Measurements from ENCODE around the genes TXNRD1, MTERF2 and ABTB3.

DNA sequence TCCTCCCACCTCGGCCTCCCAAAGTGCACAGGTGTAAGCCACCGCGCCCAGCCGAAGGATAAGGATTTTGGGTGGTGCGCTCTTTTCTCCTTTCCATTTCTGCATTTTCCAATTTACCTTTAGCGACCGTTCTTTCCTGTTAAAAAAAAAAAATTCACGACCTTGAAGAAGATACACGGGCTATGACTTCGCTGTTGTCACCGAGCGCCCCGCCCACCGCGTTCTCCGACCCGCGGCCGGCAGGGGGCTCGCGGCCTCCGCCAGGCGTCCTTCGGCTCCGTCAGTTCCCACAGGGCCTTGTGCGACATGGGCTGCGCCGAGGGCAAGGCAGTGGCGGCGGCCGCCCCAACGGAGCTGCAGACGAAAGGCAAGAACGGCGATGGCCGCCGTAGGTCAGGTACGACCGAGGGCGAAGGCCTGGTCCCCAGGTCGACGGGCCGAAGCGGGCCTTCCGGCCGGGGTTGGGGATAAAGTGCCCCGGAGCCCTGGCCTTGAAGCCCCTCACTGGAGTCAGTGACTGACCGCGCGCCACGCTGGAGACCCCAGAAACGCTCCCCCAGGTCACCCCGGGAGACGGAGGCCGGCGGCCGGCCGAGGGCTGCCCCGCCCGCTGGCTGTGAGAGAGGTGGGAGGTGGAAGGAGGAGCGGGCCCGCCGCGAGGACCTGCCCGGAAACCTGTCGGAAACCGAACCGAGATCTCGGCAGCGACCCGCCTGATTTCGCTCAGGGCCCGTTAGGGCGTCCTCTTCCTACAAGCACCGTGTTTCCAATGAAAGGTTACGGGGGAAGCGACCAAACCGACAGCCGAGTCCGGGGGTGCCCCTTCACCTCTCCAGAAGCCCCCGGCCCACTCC, at the start of gene TXNRD1:
Gene TXNRD1, plus strand, starts transcription at position 283 of the 854 bp plus-strand sequence.
- PRO-cap: unidirectional peak, plus-strand start at position 283 of the sequence; bidirectional peak, plus-strand start at position 798 of the sequence, minus-strand start at position 771 of the sequence

GRCh38 chr12:104515169-104515914, 58.6 kb downstream of the CHST11 start:
- PRO-cap: no peak

DNA sequence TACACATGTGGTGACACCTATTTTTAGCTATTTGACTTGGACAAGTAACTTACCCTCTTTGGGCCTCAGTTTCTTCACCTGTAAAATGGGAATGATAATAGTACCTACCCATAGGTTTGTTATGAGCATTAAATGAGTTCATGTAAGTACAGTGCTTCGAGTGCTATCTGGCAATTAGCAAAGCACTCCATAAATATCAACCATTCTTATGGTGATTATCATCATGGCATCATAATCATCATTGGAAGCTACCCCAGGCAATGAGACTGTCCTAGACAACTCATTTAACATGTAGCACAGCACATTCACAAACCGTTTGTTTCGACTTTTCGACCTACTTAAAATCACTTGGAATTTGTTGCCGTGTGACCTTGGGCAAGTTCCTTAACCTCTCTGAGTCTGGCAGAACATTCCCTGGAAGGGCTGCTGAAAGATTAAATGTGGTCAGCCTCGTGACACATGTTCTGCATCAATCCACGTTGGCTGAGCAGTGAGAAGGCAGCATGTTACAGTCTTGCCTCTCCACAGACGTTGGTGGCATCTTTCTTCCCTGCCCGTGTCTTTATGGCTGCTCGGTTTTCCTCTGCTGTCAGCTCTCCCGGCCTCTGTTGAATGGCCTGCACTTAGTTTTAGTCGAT, 216.8 kb downstream of the CHST11 start:
- PRO-cap: no peak

- PRO-cap: no peak
Observed at GRCh38 chr12:104823925-104824545, 134.1 kb downstream of the SLC41A2 start.

DNA sequence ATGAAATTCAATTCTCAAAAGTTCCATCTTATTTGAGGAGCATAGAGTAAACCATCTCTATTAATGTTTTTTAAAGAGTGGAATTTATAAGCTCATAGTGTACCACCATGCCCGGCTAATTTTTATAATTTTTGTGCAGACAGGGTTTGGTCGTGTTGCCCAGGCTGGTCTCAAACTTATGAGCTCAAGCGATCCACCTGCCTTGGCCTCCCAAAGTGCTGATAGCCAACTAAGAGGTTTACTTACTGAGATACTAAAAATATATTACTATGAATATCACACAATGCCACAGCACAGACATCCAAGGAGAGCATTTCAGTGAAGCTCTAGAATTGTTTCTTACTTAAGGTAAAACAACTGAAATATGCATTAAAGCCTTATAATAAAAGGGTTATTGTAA, 99.5 kb downstream of the SLC41A2 start:
- PRO-cap: no peak

GRCh38 chr12:105031158-105031531, 45.0 kb downstream of the NOPCHAP1 start:
- PRO-cap: no peak

DNA sequence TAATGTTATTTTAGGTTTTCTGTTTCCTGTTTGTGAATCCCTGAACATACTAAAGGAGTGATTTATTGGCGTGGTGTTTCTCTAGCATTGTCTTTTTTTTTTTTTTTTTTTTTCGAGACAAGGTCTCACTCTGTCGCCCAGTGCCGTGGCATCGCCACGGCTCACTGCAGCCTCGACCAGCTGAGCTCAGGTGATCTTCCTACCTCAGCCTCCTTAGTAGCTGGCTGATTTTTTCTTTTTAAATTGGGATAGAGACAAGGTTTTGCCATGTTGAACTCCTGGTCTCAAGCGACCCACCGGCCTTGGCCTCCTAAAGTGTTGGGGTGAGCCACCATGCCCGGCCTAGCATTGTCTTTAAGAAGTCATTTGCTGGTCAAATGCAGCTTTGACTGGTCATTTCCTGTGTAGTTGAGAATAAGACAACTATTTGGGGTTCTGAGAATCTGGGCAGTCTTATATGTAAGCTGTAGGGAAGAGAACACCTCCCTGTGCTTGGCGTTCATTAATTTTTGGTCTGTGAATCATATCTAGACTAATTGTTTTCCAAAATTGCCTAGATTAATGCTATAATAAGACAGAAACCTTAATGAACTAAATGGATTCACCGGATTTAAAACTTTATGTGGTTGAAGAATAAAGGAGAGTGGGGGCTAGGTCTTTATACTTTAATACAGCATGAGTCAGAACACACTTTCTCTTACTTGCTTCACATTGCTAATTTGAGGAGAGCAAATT, 2.2 kb downstream of the WASHC4 start:
- PRO-cap: no peak

DNA sequence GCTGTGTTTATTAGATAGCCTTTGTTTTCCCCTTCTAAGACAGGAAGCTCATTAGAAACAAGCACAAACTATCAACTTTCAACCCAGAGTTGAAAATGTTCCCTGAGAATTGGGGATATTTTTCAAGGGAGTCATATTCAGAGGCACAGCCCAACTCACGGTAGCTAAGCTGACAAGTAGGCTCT, 155.1 kb downstream of the C12orf75 start:
- PRO-cap: no peak

DNA sequence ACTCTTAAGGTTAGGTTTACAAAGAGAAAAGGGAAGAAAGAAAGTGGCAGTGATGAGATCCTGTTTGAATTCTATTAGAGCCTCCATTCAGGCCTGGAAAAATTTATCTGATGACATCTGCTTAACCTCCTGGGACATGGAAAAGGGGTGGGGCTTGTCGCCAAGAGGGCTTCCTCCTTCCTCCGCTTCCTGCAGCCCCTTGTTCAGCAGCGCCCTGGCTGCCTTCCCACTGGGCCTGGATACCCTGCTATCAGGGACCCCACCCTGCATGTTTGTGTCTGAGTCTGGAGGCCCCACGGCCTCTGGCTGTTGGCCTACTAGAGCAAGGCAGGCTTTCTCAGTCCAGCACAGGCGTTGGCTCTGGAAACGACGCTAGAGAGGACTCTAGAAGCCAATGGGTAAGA, 342.0 kb downstream of the C12orf75 start:
- PRO-cap: no peak

- PRO-cap: no peak
Observed at GRCh38 chr12:105737925-105738629, 400.7 kb downstream of the NUAK1 start.

GRCh38 chr12:106064535-106065027, 74.2 kb downstream of the NUAK1 start:
- PRO-cap: no peak

DNA sequence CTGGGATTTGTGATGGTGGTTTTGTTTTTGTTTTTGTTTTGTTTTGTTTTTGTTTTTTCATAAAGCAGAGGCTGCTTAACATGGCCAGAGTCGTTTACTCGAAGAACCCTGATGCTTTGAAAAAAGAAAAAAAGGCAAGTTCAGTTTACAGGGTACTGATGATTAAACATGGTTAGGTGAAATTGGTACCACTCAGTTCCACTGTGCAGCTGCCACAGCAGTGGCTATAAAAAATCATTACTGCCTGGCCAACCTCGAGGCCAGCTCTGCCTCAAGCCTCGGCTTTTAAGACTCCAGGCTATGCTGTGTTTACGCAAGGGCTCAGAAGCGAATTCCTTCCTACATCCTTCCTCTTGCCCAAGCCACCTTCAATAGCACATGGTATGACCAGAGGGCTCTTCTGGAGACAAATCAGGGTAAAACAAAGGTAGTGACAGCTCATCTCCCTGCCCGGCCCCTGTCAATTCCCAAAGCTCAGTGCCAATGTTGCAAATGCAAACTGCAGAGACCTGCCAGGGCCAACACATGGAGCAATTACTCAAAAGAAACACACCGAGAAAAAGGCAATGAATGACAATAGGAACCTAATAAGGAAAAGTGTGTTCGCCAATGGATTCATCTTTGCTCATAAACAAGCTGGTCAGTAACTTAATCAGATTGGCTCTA, 31.9 kb downstream of the NUAK1 start:
- PRO-cap: no peak

GRCh38 chr12:106110390-106111279, 28.1 kb downstream of the NUAK1 start:
- PRO-cap: no peak

DNA sequence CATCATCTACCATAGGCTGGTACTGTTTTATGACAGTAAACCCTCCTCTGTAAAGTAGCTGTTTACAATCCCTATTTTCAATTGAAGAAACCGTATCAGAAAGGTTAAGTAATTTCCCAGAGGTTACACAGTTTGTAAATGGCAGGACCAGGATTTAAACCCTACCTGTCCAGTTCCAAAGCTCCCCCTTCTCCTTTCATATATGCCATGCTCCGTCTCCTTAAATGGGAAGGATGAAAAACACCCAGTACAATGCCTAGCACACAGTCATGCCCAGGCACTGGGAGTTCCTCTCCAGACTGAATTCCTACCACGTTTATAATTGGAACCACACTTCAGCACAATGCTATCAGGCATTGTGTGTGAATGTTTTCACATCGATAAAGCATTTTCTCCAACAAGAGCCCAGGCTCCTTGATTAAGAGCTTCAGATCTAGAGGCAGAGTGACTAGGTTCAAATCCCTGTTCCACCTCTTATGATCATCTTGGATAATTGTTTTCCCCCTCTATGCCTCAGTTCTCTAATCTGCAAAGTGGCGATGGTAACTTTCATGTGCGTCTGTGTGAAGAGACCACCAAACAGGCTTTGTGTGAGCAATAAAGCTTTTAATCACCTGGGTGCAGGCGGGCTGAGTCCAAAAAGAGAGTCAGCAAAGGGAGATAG, 2.7 kb upstream of the NUAK1 start:
- PRO-cap: no peak

DNA sequence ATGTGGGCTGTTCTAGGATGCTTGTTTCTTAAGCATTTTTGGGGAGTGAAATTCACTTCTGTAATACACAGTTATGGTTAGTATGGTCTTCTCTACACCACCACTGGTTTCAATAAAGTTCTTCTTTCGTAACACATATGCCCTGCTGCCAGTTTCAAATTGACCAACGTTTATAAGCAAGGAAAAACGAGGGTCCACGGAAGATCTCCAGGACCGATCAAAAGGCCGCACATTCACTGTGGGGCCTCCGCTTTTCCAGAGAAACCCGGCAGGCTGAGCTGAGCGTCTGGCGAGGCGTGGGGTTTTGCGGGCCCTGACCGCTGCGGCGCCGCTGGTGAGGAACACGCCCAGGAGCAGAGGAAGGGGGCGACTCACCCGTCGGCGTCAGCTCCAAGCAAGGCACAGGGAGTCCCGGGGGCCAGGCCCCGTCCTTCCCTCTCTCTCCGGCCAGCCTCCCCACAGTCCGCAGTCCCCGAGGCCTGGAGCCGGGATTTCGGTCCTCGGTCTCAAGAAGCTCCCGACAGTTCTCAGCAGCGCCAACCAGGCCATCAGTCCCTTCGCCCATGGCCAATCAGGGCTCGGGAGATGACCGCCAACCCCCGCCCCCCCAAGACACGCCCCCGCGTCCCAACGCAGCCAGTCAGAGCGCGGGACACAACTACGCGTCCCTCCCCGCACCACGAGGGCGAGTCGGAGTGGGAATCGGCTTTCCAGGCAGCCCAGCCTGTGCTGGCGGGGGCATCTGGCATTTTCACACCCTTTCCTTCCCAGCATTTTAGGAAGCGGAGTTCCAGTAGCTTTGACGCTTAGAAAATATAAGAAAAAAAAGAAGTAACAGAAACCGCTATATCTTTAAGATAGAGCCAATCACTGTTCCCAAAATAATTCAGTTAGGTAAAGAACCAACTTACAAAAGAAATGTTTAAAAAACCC, at the start of gene MTERF2:
Gene MTERF2, minus strand, starts transcription at position 553 of the 933 bp plus-strand sequence.
- PRO-cap: bidirectional peak, plus-strand start at position 688 of the sequence, minus-strand start at position 529 of the sequence

GRCh38 chr12:107036666-107037236, 49.8 kb upstream of the MTERF2 start:
- PRO-cap: no peak

DNA sequence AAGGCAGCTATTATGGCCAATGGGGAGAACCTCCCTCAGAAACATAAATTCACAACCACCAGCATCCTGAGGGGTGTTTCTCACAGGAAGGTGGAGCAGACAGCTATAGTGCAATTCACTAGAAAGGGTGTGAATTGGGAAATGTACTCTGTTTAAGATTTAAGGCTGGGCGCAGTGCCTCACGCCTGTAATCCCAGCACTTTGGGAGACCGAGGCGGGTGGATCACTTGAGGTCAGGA, 85.5 kb upstream of the CRY1 start:
- PRO-cap: no peak

DNA sequence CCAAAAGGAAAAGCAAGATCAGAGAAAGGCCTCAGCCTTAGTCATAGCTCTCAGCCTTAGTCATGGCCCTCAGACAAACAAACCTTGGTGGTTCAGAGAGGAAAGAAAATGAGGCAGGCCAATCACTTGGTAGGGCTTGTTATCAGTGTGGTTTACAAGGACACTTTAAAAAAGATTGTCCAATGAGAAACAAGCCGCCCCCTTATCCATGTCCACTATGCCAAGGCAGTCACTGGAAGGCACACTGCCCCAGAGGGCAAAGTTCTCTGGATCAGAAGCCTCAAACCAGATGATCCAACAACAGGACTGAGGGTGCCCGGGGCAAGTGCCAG, 103.9 kb upstream of the ABTB3 start:
- PRO-cap: no peak

DNA sequence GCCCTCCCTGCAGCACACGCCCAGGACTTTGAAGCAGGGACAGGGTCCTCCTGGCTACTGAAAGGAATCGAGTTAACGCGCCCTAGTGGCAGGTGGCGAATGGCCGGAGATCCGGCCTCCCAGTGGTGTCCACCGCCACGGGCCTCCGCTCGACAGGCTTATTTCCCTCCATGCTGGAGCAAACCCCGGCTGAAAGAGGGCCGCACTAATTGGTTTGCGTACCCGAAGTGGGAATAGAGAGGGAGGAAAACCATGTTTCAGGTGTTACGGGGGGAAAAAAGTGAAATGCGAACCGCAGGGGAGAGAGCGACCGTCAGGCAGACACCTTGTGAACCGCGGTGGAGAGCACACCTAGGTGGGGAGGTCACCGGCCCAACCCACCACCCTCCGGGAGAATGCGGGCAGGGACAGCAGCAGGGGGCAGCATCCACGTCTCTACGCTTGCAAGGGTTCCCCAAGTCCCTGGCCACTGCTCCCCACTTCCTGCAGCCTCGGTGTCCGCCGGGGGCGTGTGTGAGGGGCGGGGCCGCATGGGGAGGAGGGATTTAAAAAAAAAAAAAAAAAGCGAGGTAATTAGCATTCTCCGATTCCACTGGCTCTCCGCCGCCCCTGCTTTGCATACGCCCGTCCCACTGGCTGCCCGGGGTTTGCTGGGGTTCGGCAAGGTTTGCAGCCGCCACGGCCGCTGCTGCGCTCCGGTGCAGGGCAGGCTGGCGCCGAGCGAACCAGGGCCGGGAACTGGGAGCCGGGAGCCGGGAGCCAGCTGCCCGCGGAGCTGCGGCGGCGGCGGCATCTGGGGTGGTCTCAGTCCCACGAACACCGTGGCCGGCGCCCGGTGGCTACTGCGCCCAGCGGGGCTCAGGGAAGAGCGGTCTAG, at the start of gene ABTB3:
Gene ABTB3, plus strand, starts transcription at position 676 of the 877 bp plus-strand sequence.
- PRO-cap: no peak

DNA sequence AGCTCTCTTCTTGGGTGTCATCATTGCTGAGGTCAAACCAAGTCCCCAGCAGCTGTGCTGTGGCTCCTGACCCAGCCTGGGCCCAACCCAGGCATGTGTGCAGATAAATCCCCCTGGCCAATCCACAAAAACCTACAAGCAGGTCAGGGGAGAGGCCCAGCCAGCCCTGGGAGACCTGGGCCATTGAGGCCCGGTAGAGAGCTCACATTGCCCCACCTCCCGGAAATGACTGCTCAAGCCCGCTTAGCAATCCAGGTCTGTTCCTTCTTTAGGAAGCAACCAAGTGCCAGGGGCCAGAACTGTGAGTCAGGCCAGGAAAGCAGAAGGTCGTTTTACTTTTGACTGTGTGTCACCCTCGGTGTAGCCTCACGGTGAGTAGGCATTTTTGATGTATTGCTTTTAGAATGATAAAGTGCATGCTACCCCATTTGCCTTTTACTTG, 25.5 kb upstream of the PWP1 start:
- PRO-cap: no peak